NT2/D1 (cell line): Measurements from ENCODE around the gene PDE6D.

DNA sequence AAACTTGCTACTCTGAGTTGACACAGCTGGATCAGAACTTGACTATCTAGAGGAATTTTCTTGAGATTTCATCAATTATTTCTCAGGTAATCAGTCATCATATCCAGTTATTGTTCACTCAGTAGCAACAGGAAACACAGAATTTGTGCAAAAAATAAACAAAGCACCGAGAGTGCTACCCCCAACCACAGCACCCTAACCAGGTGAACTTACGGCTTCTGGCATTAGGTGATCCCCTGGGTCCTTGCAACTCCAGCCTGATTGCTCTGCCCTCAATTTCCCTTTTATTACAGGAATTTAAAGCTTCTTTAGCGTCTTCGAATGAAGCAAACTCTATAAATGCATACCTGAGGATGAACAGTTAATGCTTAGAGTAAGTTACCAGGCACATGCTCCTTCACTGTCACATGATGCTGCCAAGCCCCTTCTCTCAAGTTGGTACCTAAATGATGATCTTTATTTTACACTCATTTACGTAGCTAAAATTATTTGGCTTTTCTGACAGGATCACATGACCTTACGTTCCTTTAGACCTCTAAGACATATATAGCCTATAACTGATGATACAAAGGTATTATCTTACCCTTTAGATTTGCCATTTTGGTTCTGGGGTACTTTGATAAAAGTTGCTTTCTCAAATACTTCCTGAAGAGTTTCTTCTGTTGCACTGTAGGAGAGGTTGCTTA, 7.7 kb downstream of the NCL start:
- RRBS, 2 experiments = no CpG with 5 or more reads among the region's 6 CpGs

DNA sequence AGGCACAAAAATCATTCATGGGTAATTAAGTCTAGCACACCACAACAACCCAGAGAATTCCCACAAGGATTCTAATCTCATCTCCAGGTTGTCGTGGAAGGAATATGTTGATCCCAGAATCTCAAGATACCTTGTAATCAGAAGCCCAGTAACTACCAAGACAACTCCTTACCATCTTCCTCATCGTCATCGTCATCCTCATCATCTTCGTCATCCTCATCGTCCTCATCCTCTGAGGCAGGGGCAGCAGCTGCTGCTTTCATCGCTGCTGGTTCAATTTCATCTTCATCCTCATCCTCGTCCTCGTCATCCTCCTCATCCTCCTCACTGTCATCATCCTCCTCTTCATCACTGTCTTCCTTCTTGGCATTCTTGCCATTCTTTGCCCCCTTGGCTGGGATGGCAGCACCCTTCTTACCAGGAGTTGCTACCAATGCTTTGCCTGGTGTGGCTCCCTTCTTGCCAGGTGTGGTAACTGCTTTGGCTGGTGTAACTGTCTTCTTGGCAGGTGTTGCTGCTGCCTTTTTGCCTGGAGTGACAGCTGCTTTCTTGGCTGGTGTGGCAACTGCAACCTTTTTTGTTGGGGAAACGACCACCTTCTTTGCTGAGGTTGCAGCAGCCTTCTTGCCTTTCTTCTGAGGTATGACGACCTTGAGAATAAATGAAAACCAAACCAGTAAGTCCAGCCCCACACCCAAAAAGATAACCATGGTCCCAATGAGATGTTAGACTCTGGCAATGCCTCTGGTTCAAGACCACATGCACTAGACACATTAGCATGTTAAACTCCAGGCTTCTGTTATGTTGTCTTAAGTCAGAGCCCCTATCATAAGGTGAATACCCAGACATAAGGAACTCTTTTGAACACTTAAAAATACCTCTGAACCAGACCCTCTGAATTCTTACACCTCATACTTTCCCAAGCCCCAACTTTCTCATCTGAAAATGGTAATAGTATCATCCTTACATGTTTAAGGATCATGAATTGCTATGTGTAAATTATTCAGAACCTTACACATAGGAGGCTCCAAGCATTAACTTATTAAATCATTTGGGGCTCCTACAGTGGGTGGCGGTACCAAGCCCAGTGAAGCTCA, 2.6 kb downstream of the NCL start:
- RRBS, 2 experiments = no CpG with 5 or more reads among the region's 11 CpGs

DNA sequence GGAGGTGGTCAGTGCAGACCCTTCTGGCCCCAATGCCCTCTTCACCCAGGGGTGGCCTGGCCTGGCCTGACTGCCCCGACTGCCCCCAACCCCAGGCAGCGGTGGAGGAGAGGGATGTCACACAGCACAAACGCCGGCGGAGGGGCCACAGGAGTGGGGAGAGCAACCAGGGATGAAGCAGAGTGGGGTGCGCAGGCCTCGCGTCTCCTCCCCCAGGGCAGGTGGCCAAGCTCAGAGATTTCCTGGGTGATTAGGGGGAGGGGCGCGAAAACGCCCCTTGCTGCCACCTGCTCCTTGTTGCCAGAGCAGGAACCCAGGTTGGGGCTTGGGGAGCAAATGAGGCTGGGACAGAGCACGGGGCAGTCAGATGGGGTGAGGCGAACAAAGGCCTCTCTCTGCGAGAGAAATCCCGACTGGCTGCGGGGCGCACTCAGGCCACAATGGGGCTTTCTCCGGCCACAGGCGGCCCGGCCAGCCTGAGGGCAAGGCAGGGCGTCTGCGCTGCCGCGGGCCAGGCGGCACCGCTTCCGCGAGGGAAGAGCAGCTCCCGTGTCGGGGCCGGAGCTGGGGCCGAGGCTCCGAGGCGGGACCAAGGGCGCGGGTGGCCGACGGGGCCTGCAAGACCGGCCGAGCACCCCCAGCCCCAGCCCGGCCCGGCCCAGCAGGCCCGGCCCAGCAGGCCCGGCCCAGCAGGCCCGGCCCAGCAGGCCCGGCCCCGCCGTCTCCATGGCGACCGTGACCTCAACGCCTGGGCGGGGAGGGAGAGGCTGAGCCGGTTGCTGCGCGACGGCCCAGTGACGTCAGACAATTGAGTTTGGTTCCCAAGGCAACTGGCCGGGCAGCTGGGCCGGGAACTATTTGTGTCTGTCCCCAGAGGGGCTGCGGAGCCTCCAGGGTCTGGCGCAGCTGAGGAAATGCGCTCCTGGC, 11.6 kb downstream of the TEX44 start:
- RRBS, 2 experiments = under 1% methylated on average over 28 of the region's 62 CpGs

GRCh38 chr2:231613888-231614643, 21.4 kb downstream of the TEX44 start:
- RRBS, 2 experiments = under 1 to 1% methylated on average over 37 to 46 of the region's 81 CpGs

GRCh38 chr2:231627558-231628482, 35.2 kb downstream of the TEX44 start:
- RRBS, 2 experiments = no CpG with 5 or more reads among the region's 12 CpGs

GRCh38 chr2:231780552-231781363, at the start of gene PDE6D:
Gene PDE6D (minus strand): TSS chr2:231781282.
- RRBS, 2 experiments = 3% methylated on average over 33 to 34 of the region's 72 CpGs

- RRBS, 2 experiments = under 1 to 1% methylated on average over 13 of the region's 64 CpGs
These were observed 1.1 kb downstream of the NPPC start for GRCh38 chr2:231924911-231925764.

DNA sequence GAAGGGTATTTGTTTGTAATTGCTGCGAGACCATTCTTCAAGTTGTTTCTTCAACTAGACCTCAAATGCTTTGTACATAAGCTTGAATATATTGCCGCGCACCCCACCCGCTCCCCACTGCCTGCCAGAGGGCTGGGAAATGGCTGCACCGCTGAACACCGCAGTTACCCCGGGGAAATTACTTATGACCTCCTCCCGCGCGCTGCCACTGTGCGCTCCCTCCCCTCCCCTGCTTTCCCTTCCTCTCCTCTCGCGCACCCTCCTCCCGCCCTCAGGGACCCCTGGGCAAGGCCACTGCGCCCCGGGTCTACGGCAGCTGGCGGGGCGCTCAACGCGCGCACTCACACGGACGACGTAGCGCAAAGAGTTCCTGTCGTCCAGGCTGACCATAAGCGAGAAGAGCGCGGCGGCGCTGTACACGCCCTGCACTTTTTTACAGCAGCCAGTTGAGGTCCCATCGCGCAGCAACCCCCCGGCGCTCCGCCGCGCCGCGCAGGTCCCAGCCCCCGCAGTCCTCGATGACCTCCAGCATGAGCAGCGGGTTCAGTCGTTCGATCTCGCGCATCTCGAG, 7.9 kb downstream of the ALPP start:
- RRBS, 2 experiments = no CpG with 5 or more reads among the region's 50 CpGs

- RRBS, 2 experiments = 24 to 41% methylated on average over 7 of the region's 65 CpGs
These were observed 2.1 kb downstream of the ECEL1 start for GRCh38 chr2:232485436-232486093.

DNA sequence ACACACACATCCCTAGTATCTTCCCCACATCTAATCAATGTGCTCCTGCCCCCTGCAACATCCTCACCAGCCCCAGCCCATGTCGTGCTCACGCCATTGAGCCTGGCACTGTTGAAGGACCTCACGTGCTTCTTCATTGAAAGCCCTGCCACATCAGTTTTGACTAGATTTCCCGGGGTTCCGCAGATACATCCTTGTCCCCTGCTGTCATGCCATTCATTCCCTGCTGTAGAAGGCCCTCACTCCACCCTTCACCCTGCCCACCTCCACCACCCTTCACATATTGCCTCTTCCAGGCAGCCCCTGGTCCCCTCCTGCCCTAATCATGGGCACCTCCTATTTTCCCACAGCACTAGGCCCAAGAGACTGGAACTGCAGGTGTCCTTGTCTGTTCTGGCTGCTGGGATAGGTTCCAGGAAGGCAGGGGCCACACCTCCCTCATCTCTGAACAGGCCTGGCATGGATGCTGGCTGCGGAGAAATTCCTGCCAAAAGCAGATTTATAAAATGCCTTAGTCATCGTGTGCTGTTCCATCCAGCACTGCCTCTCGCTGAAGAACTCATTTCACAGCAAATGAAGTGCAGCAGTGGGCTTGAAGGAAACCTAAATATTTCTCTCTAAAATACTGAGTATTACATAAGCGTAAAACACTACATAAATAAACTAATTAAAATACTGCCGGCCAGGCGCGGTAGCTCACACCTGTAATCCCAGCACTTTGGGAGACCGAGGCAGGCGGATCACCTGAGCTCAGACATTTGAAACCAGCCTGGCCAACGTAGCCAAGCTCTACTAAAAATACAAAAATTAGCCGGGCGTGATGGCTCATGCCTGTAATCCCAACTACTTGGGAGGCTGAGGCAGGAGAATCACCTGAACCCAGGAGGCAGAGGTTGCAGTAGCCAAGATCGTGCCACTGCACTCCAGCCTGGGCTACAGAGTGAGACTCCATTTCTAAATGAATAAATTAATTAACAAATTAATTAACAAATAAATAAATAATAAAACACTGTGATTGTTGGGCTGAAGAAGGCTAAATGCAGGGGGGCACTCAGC, 38.4 kb downstream of the EIF4E2 start:
- RRBS, 2 experiments = no CpG with 5 or more reads among the region's 18 CpGs

DNA sequence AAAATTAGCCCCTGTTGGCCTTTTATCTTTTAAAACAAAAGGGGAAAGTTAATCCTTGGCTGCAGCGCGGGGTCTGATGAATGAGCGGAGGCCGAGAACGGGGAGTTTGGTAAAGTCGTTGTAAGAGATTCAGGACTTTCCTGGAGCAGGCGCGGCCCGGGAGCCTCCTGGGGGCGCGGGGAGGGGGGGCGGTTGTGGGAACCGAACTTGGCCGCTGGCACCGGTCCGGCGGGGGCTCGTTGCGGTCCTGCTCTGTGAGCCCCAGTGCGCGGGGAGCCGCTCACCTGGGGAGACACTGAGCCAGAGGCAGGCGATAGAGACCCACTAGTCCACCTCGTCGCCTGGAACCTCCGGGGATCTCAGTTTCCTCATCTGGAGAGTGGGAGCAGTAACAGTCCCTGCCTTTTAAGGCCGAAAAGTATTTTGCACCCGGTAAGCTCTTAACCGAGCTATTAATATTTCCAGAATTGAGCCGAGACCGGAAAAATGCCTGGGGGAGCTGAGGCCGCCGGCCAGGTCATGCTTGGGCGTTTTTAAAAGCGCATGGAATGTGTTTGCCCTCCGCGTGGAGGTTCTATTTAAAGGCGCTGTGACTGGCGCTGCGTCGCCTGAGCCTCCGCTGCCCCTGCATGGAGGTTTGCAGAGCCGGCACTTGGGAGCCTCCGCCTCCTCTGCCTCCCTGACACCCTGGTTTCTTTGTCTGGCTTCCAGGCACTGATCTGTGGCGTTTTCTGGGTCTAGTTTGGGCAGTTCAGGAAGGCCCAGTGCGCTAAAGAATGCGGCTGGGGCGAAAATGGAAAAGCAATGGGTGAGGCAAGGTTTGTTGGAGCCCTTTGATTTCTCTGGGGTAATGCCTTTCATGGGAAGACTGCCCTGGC, 1.2 kb downstream of the EFHD1 start:
- RRBS, 2 experiments = 3 to 8% methylated on average over 10 of the region's 48 CpGs

DNA sequence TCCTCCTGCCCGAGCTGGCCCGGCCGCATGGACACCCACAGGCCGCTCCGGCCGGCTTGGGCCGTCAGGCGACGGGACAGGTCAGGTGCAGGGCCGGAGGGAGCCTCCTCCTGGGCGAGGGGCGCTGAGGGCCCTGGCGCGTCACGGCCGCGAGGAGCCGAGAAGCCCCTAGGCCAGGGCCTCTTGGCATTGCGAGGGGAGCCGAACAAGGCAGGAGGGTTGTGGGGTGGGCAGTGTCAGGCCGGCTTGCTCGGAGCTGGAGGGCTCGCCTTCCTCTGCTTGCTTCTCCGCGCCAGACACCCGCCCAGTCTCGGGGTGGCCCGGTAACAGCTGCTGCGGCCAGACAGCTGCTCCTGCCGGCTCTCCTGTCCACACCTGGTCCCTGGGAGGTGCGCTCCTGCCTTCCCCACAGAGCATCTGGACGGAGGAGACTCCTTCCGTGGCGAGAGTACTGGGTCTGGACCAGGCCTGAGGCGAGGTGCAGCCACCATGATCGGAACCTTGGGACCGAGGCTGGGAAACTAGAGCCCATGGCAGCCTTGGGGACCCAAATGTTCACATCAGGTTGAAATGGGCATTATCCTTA, 462 bp downstream of the GIGYF2 start:
- RRBS, 2 experiments = under 1 to 3% methylated on average over 15 to 16 of the region's 37 CpGs

- RRBS, 2 experiments = no CpG with 5 or more reads among the region's 1 CpG
These were observed 27.5 kb downstream of the KCNJ13 start for GRCh38 chr2:232748877-232749287.

GRCh38 chr2:232875287-232875590, 5.2 kb downstream of the SNORC start:
- RRBS, 2 experiments = no CpG with 5 or more reads among the region's 6 CpGs

DNA sequence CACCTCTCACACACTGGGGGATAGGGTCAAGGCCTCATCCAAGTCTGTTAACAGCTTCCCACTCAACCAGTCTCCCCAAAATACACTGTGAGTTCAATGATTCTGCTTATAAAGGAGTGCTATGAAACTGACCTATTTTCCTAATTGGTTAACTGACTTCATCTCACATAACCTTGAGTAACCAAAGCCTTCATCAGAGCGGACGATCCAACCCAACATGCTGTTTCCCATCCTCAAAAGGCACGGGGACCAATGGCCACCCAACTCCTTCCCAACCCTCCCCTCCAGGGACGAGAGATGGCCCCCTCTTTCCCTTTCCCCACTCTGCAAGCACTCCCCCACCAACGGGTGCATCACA, 7.6 kb downstream of the SNORC start:
- RRBS, 2 experiments = no CpG with 5 or more reads among the region's 5 CpGs

DNA sequence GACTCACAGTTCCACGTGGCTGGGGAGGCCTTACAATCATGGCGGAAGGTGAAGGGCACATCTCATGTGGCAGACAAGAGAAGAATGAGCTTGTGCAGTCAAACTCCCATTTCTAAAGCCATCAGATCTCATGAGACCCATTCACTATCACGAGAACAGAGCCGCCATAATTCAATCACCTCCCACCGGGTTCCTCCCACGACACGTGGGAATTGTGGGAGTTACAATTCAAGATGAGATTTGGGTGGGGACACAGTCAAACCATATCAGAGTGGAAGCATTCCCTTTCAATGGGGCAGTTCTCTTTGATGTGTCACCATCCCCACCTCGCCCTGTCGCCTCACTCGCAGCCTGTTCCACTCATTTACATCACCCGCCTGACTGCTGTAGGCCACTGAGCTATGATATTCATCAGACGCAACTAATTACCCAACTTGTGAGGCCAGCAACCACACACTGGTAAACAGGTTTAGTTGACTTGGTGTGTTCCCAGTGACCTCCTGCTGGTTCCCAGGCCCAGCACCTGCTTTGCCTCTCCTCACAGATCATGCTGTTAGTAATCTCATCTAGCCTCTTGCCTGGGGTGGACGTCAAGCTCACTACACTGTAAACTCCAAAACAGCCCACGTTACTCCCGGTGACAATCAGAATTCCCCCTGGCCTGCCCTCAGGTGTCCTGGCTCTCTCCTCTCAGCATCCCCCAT, 39.9 kb downstream of the INPP5D start:
- RRBS, 2 experiments = 78 to 100% methylated on average over 1 of the region's 15 CpGs

DNA sequence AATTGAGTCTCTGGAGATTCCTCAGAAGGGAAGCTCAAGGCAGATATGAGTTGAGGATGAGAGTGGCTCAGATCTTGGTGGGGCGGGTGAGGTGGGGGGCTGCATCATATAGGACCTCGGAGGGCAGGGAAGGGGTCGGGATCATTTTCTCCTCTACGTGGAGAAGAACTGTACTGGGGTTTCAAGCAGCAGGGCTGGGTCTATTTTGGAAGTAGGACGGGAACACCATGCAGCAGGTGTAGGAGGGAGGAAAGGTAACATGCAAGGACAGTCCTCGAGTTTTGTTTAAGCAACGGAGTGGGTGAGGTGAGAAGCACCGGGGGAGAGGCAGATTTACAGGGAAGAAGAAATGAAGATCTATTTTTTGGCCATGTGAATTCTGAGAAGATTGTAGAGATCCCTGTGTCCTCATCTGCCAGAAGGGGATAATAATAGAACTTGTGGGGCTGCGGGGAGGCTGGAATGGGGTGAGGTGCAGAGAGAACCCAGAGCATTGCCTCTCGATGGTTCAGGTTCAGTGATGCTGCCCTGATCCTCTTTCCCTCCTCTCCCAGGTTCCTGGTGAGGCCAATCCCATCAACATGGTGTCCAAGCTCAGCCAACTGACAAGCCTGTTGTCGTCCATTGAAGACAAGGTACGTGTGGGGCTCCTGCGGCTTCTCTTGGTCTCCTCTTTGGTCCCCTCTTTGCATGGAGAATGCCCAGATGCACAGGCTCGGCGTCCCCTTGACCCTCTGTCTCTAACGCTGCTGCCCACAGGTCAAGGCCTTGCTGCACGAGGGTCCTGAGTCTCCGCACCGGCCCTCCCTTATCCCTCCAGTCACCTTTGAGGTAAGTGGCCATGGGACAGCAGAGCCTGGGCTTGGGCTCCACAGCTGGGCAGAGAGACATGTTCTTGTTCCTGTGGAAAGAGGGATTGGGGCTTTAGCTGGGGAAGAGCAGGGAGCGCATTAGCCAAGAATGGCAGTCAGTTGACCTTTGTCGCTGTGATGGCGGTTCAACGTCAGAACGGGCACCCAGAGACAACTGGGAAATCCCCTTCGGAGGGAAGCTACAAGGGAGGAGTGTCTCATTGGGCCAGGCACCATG, 85.8 kb downstream of the INPP5D start:
- RRBS, 2 experiments = no CpG with 5 or more reads among the region's 25 CpGs

GRCh38 chr2:233191304-233192019, 60.0 kb upstream of the ATG16L1 start:
- RRBS, 2 experiments = no CpG with 5 or more reads among the region's 12 CpGs

DNA sequence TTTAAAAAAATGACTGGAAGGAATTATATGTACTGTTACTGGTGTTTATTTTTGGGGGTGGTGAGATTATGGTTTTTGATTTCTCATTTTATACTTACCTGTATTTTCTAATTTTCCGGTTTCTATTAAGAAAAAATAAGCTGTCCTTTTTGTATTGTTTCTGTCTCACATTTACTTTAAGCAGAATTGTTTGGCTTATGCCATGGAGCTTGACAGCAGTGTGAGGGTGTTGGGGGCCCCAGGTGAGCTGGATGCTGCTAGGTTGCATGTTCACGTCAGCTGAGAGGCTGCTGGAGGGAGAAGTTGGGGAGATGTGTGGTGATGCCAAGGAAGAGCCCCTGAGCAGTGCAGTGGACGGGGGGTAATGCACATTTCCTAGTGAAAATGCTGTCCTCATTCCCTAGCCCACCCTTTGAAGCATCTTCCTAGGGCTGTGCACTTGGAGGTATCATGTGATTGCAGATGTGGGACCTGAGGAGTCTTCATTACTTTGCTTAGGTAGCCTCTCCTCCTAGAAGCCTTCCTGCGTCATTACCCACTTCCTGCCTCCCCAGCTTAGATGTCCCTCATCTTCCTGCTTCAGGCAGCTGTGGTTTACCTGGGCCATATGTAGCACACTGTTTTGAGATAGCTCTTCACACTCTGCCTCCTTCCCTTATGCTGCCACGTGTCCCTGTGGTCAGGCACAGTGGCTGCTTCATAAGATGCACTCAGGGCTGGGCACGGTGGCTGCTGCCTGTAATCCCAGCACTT, 16.2 kb downstream of the ATG16L1 start:
- RRBS, 2 experiments = no CpG with 5 or more reads among the region's 6 CpGs

DNA sequence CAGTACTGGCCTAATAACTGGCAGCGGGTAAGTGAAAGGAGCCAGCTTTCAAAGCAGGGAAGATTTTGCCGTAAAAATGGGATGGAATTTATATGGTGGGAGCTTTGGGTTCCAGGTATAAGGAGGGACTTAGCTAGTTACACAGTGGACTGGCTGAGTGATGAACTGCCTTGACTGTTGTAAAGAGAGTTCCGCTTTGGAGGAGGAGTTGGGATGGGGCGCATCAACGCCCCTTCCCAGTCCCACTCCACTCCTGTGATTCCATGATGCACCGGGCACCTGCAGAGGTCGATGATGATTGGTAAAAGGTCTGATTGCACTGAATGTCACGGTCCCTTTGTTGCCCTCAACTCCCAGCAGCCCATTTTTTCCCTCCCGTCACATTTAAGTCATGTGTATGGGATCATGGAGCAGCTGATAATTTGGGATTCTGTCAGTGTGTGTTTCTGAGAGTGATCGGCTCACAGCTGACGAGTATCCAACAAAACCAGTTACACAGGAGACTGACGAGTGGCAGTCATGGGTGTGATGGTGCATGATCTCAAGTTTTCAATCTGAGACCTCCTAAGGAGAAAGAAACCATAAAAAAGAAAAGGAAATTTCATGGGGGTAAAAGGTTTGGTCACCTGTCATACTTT, 24.1 kb downstream of the ATG16L1 start:
- RRBS, 2 experiments = no CpG with 5 or more reads among the region's 12 CpGs